ENCODE results near the genes FAM110D and ARID1A.

GRCh38 chr1:25904854-25905327 lies 1.3 kb downstream of the STMN1 start:
- PRO-cap, result bidirectional peak, plus-strand start at chr1:25905157, minus-strand start at chr1:25905107

GRCh38 chr1:26158588-26159162 lies at the start of gene FAM110D:
Gene FAM110D, plus strand, starts transcription at chr1:26159079.
- PRO-cap, result no peak

- PRO-cap, result no peak
These were observed 1.8 kb downstream of the FAM110D start for GRCh38 chr1:26160645-26161077.

GRCh38 chr1:26200685-26201689 lies 10.6 kb downstream of the CATSPER4 start:
- PRO-cap, result no peak

DNA sequence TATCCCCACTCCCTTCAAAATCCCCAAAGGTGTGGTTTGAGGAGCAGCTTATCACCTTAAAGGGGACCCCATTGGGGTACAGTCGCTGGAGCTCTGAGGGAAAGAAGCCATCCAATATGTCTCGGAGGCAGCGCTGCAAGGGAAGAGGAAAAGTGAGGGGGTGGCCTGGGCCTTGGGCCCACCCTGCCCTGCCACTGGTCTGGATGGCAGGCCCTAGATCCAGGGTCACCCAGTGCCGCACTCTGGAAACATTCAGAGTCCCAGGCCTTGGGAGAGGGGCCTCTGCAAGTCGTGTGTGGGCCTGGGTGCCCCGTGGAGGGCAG lies 5.5 kb downstream of the SH3BGRL3 start:
- PRO-cap, result no peak

DNA sequence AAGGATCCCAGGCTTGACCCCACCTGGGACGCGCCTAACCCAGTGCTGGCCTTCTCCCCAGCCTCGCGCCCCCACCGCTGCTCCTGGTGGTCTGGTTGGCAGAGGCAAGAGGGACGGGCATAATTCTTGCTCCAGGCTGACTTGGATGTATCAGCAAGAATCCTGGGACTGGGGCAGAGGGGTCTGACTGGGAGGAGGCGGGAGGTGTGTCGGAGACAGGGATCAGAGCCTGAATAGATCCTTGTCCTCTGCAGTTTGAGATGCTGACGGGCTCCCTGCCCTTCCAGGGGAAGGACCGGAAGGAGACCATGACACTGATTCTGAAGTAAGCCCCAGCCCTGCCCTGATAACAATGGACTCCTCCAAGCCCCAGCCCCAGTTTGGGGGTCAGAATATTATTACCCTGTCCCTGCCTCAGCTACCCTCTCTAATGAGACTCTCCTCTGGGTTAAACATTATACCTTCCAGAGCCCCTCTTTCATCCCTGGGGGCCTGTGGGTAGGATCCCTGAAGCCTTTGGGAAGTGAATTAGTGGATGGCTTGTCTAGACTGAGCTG lies 25.4 kb downstream of the RPS6KA1 start:
- PRO-cap, result no peak

- PRO-cap, result no peak
These were observed 67.8 kb upstream of the ARID1A start for GRCh38 chr1:26627974-26628423.

DNA sequence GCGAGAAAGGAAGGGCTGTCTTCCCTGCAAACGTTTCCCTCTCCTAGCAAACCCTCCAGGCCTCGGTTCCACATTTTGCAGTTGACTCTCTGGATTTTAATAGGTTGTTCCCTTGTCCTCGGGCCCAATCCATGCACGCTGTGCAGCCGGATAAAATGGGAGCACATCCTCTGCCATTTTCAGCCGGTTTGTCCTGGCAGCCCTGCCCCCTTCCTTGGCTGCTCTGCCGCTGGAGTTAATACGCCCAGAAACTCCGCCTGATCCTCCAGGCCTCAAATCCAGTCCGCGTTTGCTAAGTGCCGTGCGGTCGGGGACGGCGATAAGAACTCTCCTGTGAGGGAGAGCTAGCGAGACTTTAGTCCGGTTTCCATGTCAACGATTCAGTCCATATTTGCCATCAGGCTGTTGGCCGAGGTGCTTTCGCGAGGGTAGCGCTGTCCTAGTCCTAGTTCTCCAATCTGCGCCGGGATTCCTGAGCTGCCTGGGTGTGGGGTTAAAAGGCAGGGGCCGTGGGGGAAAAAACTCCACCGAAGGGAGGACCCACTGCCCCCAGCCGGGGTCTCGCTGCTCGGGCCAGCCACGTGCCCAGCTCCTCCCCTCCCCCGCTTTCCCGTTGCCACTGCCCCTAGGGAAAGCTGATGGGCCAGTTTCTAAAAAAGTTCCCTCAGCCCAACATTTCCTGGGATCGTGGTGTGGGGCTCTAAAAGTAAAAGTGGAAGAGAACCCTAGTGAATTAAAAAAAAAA lies 2.8 kb upstream of the ARID1A start:
- PRO-cap, result bidirectional peak, plus-strand start at position 358 of the sequence, minus-strand start at position 294 of the sequence

DNA sequence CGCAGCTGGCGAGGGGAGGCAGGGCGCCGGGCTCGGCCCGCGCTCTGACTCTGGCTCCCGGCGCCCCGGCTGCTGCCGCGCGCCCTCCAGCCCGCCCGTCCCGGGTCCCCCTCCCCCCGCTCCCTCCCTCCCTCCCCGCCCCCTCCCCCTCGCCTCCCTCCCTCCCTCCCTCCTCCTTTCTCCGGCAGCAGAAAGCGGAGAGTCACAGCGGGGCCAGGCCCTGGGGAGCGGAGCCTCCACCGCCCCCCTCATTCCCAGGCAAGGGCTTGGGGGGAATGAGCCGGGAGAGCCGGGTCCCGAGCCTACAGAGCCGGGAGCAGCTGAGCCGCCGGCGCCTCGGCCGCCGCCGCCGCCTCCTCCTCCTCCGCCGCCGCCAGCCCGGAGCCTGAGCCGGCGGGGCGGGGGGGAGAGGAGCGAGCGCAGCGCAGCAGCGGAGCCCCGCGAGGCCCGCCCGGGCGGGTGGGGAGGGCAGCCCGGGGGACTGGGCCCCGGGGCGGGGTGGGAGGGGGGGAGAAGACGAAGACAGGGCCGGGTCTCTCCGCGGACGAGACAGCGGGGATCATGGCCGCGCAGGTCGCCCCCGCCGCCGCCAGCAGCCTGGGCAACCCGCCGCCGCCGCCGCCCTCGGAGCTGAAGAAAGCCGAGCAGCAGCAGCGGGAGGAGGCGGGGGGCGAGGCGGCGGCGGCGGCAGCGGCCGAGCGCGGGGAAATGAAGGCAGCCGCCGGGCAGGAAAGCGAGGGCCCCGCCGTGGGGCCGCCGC lies at the start of gene ARID1A:
ARID1A (plus strand) TSS at position 173 of the 760 bp plus-strand sequence.
- PRO-cap, result bidirectional peak, plus-strand start at position 190 of the sequence, minus-strand start at position 102 of the sequence

DNA sequence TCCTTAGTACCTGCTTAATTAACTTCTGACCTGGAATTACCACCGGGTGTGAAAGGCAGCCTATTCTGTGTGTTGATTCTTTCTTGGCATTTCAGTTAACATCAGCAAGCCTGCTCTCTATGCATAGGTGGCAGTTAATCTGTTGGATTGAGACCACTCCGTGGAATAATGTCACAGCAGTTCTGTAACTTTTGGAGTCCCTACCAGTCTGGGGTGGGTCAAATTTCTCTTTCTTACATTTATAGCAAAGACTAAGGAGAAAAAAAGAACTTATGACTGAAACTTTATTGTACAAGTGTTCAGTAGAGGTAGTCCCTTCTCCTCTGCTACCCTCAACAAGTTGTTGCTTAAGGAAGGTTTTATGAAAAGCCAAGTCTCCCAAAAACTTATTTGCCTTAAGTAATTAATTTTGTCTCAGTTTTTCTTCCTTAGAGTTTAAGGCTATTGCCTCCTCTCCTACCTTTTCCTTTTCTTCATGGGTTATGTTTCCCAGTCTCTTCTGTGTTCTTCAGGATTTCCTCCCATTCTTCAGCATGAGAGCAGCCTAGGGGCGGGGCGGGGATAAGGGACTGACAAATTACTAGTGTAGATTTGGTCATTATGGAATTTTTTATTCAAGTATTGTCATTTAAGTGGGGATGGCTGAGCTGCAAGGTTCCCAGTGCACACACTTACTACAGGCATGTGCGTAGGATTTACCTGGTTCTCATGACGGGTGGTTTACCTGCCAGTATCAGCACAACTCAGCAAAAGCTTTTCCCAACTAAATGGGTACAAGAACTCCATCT lies 35.4 kb upstream of the PIGV start:
- PRO-cap, result no peak

DNA sequence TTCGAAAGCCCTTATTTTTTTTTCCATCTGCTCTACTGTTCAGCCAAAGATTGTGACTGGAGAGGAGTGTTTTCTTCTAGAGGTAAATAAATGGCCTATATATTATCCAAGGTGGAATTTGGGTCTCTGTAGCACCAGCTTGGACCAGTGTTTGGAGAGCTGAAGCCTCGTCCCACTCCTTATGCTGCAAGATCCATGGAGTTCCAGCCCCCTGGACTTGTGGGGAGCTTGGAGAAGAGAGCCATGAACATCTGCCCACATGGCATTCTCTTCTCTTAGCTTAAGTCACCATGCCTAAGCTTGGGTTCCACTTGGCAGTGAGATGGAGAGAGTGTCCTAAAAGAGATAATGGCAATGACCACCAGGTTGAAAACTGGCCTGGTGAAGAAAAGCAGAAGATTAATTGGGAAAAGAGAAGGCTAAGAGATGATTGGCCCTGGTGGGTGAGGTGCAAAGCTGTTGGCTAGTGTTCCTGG lies 9.4 kb upstream of the PIGV start:
- PRO-cap, result no peak

GRCh38 chr1:26778802-26779902 lies 8.6 kb upstream of the PIGV start:
- PRO-cap, result no peak

- PRO-cap, result no peak
These were observed 4.8 kb upstream of the PIGV start for GRCh38 chr1:26782506-26783694.

DNA sequence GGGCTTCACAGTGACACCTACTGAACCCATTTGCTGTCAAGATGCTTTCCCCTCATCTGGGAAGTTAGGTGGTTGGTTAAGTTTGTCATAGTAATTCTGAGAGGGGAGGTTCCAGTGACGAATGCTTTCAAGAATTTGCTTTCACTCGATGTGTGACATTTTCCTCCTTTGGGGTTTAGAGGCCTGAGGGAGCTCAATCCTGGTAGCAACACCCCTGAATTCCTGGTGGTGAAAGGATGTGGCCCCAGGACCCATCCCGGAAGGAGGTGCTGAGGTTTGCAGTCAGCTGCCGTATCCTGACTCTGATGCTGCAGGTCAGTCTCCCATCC lies 2.8 kb downstream of the PIGV start:
- PRO-cap, result no peak

- PRO-cap, result unidirectional peak, plus-strand start at chr1:26839197
These were observed 12.4 kb downstream of the ZDHHC18 start for GRCh38 chr1:26838796-26839315.

DNA sequence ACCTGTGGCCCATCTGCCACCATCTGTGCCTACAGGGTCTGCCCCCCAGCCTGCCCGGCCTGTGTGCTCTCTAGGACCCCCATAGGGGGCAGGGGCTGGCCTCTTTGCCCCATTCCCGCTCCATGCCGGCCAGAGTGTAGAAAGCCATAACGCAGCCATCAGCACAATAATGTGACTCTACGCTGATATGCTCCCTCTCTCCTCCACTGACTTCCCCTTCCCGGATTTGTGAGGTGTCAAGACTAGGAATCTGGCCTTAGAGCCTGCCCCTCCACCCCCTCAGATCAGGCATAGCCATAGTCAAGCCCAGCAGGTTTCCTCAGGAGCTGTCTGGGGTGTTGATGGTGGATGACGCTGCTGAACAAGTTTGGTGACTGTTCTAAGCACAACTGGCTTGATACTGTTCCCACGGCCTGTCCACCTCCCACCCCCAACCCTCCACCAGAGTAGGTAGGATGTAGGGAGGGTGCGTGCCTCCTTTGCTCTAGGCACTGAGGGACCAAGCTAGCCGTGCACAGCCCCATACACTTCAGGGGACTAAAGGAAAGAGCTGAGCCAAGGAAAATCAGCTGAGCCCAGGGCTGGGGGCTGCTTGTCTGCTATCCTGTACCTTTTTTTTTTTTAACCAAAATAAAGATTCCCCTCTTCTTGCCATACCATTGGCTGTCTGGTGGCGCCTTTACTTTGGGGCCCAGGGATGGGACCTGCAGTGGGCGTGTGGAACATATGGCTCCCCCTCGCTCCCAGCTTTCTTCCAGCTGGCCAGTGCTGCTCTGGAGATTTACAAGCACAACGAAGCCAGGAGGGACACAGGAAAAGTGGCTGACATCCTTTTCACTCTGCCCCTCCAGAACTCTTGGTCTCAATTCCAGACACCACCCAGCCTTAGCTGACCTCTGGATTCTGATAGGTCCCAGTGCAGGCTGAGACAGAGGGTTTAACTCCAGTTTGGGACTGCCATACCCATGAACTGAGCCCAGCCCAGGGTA lies 5.7 kb upstream of the SFN start:
- PRO-cap, result no peak

DNA sequence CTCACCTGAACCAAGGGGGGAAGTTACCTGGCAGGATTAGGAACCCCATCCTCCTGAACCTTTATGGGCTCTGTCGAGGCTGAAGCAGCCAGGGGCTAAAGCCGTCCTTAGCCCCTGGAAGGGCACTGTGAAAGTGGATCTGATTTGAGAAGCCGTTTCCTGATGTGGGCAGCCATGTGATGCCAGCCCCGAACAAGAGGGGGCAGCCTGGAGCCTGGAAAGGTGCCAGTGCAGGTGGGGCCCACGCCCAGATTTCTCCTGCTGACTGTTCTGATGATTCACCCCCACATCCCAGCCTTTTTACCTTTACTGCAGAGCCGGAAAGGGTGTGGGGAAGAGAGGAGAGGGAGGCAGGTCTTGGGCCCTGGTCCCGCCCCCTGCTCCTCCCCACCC lies 248 bp upstream of the SFN start:
- PRO-cap, result no peak

DNA sequence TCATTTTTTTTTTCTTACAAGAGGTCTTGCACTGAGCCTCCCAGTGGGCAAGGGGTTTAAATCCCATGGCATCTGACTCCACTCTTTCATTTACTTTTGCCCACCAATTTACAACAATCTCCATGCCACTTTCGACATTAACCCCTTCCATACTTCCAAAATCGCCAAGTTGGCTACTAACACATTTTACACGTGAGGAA lies 894 bp downstream of the GPN2 start:
- PRO-cap, result no peak

- PRO-cap, result no peak
These were observed 1.5 kb upstream of the NR0B2 start for GRCh38 chr1:26915120-26915878.

- PRO-cap, result no peak
These were observed 1.0 kb downstream of the NUDC start for GRCh38 chr1:26922608-26922947.

Data from natural killer cell (primary cell).